Esophagus squamous epithelium (tissue), 4 donors: ENCODE measurements around a stretch of chr10.

- PRO-cap: bidirectional peak, plus-strand start at chr10:73908159, minus-strand start at chr10:73907956
- RAMPAGE, long total RNA, 4 experiments: no peak in any of the 4 experiments
Observed at GRCh38 chr10:73907816-73908332, 3.1 kb upstream of the PLAU start.

DNA sequence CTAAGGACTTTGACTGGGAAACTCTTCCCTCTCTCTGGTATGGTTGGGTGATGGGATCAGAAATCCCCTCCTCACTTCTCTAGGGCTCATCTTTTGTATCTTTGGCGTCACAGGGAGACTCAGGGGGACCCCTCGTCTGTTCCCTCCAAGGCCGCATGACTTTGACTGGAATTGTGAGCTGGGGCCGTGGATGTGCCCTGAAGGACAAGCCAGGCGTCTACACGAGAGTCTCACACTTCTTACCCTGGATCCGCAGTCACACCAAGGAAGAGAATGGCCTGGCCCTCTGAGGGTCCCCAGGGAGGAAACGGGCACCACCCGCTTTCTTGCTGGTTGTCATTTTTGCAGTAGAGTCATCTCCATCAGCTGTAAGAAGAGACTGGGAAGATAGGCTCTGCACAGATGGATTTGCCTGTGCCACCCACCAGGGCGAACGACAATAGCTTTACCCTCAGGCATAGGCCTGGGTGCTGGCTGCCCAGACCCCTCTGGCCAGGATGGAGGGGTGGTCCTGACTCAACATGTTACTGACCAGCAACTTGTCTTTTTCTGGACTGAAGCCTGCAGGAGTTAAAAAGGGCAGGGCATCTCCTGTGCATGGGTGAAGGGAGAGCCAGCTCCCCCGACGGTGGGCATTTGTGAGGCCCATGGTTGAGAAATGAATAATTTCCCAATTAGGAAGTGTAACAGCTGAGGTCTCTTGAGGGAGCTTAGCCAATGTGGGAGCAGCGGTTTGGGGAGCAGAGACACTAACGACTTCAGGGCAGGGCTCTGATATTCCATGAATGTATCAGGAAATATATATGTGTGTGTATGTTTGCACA, 5.6 kb downstream of the PLAU start:
- PRO-cap: no peak
- RAMPAGE, long total RNA, 4 experiments: no peak in any of the 4 experiments

DNA sequence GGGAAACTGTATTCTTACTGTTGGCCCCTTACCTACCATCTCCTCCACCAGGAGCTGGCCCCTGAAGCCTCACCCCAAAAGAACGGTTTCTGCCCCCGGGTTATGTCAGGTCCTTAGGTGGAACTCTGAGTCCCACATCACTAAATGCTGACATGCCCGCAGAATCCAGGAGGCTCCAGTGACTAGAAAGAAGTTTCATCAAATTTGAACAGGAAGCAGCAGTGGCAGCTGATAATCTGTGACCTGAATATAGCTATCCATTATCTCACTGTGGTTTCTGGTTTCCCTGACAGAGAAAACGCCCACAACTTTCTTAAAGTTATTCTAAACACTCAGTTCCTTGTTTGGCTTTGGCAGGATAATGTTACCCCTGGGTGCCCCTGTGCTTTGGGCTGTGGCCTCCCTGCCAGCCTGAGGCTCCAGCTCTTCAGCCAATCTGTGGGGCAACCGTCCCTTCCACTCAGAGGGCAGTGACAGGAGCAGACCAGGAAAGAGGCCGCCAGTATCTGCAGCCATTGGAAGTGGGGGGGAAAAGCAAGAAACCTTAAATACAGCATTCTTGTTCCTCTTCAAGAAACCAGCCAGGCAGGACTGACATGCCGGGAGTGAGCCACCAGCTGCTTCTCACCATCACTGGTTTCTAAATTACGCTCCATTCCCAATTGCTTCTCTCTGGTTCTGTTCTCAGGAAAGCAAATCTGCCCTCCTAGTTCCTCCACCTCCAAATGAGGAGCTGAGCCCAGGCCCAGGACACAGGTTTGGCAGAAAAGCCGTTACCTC, 41.3 kb upstream of the VCL start:
- PRO-cap: no peak
- RAMPAGE, long total RNA, 4 experiments: no peak in any of the 4 experiments

GRCh38 chr10:73991800-73992113, 6.2 kb upstream of the VCL start:
- PRO-cap: no peak
- RAMPAGE, long total RNA, 4 experiments: no peak in any of the 4 experiments

- PRO-cap: no peak
- RAMPAGE, long total RNA, 4 experiments: no peak in any of the 4 experiments
Observed at GRCh38 chr10:73997249-73997608, 687 bp upstream of the VCL start.

DNA sequence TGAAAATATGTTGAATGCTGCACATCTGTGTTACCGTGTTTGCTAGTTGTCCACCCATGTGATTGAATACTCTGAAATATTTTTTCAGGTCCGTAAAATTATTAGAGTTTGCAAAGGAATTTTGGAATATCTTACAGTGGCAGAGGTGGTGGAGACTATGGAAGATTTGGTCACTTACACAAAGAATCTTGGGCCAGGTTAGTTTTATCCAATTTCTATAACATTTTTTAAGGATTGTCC, 72.9 kb downstream of the VCL start:
- PRO-cap: no peak
- RAMPAGE, long total RNA, 4 experiments: no peak in any of the 4 experiments

- PRO-cap: no peak
- RAMPAGE, long total RNA, 4 experiments: no peak in any of the 4 experiments
Observed at GRCh38 chr10:74122893-74123764, 27.5 kb downstream of the AP3M1 start.

- PRO-cap: no peak
- RAMPAGE, long total RNA, 4 experiments: no peak in any of the 4 experiments
Observed at GRCh38 chr10:74418071-74418594, 267.1 kb downstream of the ADK start.

DNA sequence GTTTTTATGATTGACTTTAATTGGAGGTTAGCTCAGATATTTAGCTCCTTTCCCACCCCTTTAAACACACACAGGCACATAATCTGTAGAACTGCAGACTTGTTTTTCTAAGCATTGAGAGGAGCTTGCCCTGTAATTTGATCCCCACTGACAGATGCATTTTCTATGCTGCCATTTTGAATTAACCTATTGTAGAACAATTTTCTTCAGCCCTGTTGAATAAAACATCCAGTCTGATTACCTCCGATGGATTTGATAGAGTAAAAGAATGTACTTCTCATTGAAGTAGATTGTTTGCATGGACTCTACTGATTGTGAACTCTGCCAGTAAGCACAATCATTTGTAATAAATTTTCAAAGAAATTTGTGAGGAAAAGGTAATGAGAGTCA, 267.6 kb downstream of the ADK start:
- PRO-cap: no peak
- RAMPAGE, long total RNA, 4 experiments: no peak in any of the 4 experiments

DNA sequence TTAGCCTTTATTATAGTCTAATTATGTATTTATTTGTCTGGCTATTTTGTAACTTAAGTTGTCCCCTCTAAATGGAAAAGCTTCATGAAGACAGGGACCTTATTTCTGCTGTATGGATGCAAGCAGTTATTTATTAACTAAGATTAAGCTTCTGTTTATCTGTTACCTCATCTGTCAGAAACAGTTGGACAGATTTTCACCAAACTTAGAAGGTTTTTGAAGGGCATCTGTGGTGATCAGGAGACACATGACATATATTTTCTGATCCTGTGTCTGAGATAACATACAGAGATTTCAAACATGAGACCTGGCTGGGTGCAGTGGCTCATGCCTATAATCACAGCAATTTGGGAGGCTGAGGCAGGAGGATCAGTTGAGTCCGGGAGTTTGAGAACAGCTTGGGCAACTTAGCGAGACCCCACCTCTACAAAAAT, 43.3 kb downstream of the KAT6B start:
- PRO-cap: no peak
- RAMPAGE, long total RNA, 4 experiments: no peak in any of the 4 experiments

DNA sequence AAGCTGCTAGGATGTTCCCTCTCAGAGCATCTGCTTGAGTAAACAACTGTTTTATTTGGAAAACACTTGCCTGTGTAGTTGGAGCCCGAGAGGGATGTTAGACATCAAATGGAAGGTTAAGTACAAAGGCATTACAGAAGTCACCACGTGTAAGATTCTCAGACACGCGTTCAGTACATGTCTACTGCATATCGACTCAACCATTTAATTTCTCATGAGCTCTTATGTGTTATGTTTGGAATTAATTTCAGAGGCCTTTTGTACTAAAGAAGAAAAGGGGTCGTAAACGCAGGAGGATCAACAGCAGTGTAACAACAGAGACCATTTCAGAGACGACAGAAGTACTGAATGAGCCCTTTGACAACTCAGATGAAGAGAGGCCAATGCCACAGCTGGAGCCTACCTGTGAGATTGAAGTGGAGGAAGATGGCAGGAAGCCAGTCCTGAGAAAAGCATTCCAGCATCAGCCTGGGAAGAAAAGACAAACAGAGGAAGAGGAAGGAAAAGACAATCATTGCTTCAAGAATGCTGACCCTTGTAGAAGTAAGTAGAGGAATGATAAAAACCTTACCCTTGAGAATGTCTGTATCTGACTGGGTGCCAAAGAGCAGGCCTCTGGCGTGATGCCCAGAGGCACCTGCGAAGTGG, 48.6 kb downstream of the DUSP29 start:
- PRO-cap: no peak
- RAMPAGE, long total RNA, 4 experiments: start-site peak on the plus strand in 1 of 4 experiments, centred at position 284 of the sequence, 16 reads per replicate

DNA sequence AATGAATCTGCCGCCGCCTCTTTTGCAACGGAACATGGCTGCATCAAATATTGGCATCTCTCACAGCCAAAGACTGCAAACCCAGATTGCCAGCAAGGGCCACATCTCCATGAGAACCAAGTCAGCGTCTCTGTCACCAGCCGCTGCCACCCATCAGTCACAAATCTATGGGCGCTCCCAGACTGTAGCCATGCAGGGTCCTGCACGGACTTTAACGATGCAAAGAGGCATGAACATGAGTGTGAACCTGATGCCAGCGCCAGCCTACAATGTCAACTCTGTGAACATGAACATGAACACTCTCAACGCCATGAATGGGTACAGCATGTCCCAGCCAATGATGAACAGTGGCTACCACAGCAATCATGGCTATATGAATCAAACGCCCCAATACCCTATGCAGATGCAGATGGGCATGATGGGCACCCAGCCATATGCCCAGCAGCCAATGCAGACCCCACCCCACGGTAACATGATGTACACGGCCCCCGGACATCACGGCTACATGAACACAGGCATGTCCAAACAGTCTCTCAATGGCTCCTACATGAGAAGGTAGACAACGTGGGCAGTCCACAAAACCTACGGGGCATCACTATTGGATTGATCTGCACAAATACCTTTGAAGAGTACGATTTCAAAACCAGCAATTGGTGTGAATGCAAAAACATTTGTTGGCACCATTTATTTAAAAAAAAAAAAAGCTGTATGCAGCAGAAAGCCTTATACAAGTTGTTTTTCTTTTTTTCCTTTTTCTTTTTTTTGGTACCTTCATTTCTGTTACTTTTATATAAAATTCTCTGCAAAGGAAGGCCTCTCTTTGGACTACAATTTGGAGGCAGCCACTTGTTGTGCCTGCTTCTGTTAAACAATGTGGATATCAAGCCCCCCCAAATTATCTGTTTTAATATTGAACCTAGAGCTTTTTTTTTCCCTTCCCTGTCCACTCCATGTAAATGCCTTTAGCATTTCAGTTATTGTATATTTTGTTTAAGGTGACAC, 42.7 kb downstream of the DUSP29 start:
- PRO-cap: no peak
- RAMPAGE, long total RNA, 4 experiments: no peak in any of the 4 experiments

DNA sequence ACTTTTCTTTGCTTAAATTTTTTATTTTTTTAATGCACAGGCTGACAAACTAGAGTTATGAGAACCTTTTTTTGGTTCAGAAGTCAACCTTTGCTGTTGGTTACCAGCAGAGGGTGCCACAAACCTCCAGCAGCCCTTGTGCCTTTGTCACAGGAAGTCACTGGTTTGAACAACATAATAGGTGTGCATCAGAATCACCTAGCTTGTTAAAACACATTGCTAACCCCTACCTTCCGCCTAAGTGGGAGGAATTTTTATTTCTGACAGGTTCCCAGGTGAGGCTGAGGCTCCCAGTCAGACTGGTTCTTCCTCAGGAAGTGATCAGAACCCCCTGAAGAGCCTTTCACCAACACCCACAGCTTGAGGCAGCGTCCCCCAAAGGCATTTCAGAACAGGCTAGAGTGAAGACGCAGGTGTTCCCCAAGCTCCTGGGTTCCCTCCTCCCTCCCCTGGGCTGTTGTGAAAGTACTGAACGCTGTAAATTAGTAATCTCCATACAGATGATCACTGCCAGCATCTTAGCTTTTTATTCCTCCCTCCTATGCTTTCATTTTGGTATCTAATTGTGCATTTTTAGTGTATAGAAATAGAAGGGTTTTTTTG, 22.5 kb upstream of the VDAC2 start:
- PRO-cap: bidirectional peak, plus-strand start at position 324 of the sequence, minus-strand start at position 213 of the sequence; bidirectional peak, plus-strand start at position 389 of the sequence, minus-strand start at position 398 of the sequence; bidirectional peak, plus-strand start at position 495 of the sequence, minus-strand start at position 459 of the sequence
- RAMPAGE, long total RNA, 4 experiments: no peak in any of the 4 experiments

GRCh38 chr10:75195195-75195768, 15.3 kb upstream of the VDAC2 start:
- PRO-cap: unidirectional peak, minus-strand start at chr10:75195434
- RAMPAGE, long total RNA, 4 experiments: no peak in any of the 4 experiments

DNA sequence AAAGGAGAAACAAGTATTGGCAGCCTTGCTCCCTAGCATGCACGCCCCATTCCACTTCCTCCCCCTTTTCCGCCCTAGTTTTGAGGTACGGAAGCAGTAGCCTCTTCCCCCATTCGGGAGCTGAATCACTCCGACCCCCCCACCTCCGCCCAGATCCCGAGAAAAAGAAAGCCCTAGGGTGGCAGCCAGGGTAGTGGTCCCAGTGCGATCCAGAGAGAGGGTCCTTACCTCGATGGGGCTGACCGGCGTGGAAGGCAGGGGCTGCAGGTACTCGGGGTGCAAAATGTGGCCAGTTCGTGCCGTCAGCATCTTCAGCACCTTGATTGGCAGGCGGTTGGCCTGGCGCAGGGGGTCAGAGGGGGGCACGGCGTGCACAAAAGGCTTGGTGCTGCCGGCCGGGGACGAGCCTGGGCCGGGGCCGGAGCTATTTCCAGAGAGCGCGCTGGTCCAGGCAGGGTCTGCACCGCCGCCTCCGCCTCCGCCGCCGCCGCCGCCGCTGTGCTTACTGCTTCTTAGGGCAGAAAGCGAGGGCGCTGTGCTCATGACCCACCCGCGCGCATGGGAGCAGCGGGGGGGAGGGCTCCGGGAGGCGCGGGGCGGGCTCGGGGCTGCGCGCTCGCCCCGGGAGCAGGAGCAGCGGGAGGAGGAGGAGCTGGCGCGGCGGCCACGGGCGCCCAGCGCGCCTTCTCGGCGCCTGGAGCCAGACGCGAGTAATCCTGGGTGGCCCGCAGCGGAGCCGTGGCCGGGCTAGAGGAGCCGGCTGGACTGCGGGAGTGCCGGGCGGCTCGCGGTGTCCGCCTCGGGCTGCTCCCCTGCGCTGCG, 476 bp downstream of the ZNF503 start:
- PRO-cap: bidirectional peak, plus-strand start at position 112 of the sequence, minus-strand start at position 69 of the sequence; bidirectional peak, plus-strand start at position 433 of the sequence, minus-strand start at position 310 of the sequence; bidirectional peak, plus-strand start at position 633 of the sequence, minus-strand start at position 514 of the sequence; bidirectional peak, plus-strand start at position 677 of the sequence, minus-strand start at position 712 of the sequence
- RAMPAGE, long total RNA, 4 experiments: start-site peak on the minus strand in 1 of 4 experiments, centred at position 260 of the sequence, 19 reads per replicate

- PRO-cap: no peak
- RAMPAGE, long total RNA, 4 experiments: no peak in any of the 4 experiments
Observed at GRCh38 chr10:75555422-75555866, 124.0 kb downstream of the LRMDA start.

DNA sequence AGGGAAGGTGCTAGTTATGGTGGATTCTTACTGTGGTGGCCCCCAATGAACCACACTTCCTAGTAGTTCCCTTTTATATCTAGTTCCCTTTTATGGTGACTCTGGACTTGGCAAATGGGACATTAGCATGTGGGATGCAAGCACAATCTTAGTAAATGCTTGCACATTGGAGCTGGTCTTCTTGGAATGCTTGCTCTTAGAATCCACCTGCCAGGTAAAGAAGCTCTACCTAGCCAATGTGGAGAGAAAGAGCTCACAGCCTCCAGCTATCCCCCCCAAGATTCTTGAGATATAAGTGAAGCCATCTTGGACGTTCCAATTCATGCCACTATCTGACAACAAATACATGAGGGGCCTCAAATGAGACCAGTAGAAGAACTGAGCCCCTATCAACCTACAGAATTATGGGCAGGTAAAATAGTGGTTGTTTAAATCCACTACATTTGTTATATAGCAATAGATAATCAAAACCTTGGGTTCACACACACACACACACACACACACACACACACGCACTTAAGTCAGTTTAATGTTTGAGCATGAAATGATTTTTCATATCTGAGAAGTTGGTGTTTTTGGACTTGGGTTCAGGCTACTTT, 430.4 kb downstream of the LRMDA start:
- PRO-cap: no peak
- RAMPAGE, long total RNA, 4 experiments: no peak in any of the 4 experiments

DNA sequence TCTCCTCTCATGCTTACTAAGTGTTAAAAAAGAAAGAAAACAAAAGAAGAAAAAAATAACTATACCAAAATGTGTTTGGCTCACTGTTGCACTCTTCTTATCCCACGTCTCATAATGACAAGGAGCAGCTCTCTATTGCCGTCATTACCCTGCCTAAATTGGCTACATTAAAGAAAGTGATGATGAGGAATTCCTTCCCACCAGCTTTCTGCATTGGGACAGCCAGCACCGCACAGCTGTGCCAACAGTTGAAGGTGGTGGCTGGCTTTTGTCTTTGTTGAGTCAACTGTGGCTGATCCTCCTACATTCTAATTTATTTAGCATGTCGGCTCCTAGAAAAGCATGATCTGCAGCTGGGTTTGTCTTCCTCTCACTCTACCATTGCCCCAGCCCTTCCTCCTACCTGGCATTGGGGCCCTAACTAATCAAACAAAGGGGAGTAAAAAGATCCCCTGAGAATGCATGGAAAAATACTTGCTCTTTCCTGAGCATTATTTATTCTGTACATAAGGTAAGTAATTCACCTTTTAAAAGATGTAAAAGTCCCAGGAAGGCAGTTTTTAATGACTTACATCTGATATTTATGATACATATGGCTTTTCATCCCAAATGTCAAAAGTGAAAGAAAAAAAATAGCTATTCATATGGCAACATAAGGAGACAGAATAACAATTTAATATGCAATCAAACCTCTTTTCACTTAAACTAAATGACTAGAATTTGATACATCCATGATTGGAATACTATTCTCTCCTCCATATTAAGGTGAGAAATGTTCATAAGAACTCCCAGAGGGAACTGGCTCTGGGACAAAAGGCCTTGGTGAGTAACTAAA, 751.6 kb downstream of the KCNMA1 start:
- PRO-cap: no peak
- RAMPAGE, long total RNA, 4 experiments: no peak in any of the 4 experiments

DNA sequence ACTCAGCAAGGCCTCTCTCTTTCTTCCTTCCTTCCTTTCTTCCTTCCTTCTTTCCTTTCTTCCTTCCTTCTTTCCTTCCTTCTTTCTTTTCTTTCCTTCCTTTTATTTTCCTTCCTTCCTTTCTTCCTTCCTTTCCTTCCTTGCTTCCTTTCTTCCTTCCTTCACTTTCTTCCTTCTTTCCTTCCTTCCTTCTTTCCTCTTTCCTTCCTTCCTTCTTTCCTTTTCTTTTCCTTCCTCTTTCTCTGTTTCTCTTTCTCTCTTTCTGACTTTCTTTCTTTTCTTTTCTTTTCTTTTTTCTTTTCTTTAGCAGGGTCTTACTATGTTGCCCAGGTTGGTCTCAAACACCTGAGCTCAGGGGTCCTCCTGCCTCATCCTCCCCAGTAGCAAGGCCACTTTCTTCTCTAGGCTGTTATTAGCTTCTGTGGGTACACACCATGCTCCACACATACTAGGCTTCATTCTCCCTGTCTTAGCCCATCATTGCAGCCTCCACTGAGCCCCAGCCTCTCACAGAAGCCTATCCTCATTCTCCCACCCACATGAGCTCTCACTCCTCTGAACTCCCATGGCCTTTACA, 460.3 kb downstream of the KCNMA1 start:
- PRO-cap: no peak
- RAMPAGE, long total RNA, 4 experiments: no peak in any of the 4 experiments

- PRO-cap: no peak
- RAMPAGE, long total RNA, 4 experiments: no peak in any of the 4 experiments
Observed at GRCh38 chr10:77422674-77423286, 214.8 kb downstream of the KCNMA1 start.